Skin of body (tissue), 2 donors: ENCODE measurements around the genes DGKI, AKR1D1 and ZC3HAV1.

- RAMPAGE, long total RNA: no peak
Measured at GRCh38 chr7:137435401-137435770, 91.9 kb upstream of the PTN start.

DNA sequence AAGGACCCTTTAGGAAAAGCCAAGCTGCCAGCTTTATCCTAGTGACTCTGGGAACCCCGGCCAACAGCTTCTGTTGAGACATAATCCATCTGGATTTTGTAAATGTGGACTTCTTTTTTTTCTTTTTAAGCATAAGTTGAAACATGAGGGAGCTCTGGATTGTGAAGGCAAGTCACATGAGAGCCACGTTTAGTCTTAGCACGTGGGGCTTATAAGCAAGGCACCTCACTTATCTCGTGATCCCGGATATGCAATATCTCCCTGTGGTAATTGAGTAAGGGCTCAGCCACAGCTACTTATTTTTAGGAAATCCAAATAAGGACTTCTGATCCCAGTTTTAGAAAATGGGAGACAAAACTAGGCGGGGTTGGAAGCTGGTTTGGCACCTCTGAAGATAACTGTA is 111.2 kb upstream of the PTN start:
- RAMPAGE, long total RNA: no peak

DNA sequence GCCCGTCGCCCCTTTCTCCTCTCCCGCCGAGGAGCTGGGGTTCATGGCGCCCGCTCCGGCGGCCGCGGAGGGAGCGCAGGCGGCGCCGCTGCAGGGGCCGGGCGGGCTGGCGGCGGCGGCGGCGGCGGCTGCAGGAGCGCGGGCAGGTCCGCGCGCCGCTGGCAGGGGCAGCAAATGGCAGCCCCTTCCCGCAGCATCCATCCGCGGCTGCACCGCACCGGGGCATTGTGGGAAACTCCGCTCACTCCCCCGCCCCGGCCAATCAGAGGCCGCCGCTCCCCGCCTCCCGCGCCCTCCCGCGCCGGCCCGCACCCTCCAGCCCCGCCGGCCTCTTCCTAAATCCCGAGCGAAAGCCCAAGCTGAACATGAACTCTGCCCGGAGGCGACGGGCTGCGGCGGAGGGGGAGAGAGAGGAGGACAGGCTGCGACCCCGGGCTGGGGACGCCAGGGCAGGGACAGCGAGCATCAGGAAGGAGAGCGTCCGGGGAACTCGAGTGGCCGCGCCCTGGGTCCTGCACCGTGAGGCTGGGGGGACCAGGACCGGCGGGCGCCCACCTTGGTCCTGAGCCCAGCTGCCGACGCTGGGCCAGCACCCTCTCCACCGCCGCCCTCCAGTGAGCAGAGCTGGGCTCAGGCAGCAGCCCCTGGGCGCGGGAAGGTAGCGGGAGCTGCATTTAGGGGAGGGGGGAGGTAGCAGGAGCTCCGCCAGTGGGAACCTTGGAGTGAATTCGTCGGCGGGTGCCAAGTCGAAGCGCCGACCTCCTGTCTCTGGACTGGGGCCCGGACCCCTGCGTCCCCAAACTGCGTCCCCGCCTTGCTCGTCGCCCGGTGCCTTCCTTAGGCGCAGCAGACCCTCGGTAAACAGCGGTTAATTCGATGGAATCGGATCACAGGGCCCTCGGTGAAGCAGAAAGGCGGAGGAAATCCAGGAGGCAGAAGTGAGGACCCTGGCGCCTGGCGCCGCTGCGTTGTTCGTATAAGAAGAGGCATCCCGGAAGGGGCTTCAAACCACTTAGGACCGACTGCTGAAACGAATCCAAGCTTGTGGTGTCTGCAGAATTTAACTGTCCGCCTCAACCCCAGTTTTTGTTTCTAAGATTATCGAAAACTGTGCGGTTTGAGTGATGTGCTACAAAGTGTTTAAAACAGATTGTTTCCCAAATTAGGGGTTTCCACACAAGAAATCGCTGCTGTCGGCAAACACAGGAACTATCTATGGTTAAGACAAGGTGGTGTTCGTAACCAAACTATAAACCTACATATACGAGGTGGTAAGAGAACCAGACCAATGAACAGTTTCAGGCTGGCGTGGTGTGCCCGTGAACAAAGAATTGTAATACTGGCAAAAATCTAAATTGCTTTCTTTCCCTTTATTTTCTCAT is at the start of gene DGKI:
Gene DGKI, minus strand, starts transcription at position 313 of the 1,382 bp plus-strand sequence.
- RAMPAGE, long total RNA: no peak

GRCh38 chr7:137870842-137871668 is 24.3 kb upstream of the DGKI start:
- RAMPAGE, long total RNA: no peak

GRCh38 chr7:137879038-137880010 is 32.5 kb upstream of the DGKI start:
- RAMPAGE, long total RNA: no peak

DNA sequence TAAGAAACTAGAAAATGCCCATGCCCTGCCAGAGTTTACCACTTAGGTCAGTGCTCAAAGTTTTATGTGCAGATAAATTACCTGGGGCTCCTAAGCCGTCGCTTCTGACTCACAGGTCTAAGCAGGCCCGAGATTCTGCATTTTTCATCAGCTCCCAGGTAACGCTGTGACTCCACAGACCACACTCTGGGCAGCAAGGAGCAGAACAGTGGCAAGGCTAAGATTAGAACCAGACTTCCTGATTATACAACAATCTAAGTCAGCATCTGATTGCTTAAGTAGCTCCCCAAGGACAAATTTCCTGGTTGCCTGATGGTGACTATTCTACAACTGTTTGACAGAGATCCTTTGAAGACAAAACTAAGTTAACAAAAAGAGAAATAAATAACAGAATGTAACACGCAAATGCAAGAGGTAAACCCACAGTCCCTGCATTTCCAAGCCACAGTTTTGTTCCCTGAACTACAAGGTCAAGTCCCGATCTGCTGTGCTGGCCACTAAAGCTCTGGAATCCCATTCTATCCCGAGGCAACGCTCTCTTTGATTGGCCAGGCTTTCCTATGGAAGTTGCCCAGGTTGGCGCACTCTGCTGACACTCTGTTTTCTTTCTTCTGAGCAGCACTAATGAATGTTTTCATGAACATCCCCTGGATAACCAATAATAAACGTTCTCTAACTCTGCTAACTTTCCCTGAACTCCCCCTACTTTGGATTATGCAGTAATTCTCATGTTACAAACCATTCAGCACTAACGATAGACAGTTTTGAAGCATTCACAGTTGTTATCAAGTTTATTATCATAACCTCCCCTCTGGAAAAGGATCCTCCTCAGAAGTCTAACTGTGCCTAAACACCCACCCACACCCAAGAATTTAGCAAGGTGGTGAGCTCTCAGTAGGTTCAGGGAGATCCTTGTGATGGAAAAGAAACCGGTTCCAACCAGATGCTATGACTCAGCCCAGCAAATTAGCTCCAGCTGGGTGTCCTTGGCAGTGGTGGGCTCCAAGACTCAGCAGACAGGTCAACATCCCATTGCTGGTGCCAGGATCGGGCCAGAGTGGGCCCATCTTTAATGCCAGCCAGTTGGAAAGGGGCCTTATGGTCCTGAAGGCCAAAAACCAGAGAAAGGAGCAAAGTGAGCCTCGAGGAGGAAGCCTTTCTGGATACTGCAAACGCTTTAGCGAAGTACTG is 68.7 kb downstream of the CREB3L2 start:
- RAMPAGE, long total RNA: no peak

GRCh38 chr7:137975203-137975841 is 26.6 kb downstream of the CREB3L2 start:
- RAMPAGE, long total RNA: no peak

DNA sequence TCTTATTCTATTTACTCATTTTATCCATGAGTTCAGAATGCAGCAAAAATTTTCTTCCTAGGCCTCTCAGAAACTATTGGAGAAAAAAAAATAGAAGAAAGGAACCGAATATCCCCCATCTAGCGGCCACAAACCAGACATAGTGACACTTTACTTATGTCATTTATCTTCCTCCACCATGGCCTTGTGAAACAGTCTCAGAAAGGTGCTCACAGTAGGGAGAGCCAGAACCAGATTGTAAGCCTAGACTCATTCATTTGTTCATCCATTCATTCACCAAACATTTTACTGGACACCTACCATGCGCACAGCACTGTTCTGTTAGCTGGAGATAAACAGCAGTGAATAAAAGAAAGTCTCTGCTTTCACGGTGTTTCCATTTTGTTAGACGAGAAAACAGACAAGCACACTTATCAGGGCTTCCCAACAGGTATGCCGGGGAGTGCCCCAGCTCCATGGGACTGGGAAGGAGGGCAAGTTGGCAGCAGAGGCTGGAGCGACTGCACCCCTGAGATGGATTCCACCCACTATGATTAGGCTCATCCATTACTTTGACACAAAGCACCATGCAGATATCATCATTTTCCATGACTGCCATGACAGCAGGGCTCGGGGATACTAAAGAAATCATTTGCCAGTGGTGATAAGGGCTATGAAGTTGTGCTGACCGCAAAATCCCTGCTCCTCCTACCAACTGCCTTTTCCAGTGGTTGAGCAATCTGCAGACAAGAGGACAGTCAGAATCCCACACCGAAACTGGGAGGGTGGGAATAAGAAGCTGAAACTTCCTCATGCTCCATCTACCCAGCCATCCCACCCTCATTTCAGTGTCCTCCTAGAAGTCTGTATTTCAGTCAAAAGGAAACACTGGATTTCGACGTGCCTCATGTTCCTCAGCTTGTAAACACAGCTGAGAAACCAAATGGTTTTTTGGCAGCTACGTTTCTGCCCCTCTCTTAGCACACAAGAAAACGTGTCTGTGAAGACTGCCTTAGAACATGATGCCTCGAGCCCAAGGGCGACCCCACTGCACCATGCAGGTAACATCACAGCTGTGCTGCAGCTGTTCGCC is 15.6 kb downstream of the CREB3L2 start:
- RAMPAGE, long total RNA: no peak

GRCh38 chr7:138075803-138076563 is at the start of gene AKR1D1:
Gene AKR1D1, plus strand, starts transcription at chr7:138076459.
- RAMPAGE, long total RNA: no peak

- RAMPAGE, long total RNA: no peak
Measured at GRCh38 chr7:138125597-138125982, 49.3 kb downstream of the AKR1D1 start.

GRCh38 chr7:138169604-138170110 is 93.4 kb downstream of the AKR1D1 start:
- RAMPAGE, long total RNA: no peak

GRCh38 chr7:138316408-138316777 is 143.7 kb upstream of the TRIM24 start:
- RAMPAGE, long total RNA: no peak

- RAMPAGE, long total RNA: no peak
Measured at GRCh38 chr7:138342175-138342521, 117.9 kb upstream of the TRIM24 start.

GRCh38 chr7:138833847-138834667 is 36.1 kb upstream of the ATP6V0A4 start:
- RAMPAGE, long total RNA: no peak

- RAMPAGE, long total RNA: no peak
Measured at GRCh38 chr7:139041617-139042296, 5.9 kb upstream of the ZC3HAV1L start.

DNA sequence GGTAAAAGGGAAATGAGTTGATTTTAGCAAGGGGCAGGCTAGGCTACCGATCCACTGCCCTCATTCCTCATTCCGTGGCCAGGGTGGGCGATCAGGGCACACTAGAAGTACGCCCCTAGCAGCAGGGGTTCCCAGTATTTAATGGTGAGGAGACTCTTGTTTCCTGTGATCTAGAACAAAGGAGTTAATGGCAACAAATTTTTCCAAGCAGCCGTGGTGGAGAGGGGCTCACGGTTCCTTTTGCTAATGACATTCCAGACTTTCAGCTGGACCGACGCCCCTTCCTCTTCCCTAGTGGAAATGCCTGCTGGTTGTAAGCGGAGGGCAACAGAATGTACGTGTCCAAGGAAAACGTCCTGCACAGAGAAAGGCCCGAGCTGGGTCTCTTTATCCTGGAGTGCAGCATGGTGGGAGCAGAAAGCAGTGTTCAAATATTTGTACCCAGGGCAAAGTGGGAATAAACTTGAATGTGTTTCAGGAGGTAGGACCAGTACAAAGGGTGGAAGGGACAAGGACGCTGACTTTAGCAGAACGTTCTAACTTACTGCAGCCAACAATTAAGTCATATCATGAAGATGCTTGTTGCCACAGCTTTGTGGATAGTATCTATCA is 30.3 kb upstream of the ZC3HAV1L start:
- RAMPAGE, long total RNA: no peak

- RAMPAGE, long total RNA: no peak
Measured at GRCh38 chr7:139079708-139080464, 29.6 kb downstream of the ZC3HAV1 start.

DNA sequence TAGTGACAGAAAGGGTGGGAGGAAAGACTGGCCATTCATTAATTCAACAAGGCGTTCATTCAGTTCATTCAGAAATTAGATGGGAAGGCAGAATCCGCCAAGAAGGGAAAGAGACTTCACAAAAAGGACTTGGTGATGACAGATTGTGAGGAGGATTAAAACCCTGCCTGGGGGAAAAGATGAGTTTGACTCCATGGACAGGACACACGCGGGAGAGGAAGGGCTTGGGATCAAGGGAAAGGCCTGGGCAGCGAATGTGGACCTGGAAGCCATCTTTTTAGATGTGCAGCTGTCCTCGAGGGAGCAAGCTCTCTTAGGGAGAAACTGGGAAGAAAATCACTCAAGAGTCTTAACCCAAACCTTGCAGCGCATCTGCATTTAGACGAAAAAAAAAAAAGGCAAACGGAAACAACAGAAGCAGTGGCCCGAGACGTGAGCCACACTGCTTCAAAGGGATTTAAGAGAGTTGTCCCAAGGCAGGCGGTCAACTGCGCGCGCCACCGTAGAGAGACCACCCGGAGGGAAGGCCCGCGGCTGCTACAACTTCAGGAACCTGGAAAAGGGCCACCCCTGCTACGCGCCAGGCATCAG is 1.5 kb downstream of the ZC3HAV1 start:
- RAMPAGE, long total RNA: no peak

- RAMPAGE, long total RNA: no peak
Measured at GRCh38 chr7:139109165-139110136, at the start of gene ZC3HAV1. Gene ZC3HAV1, minus strand, starts transcription at chr7:139109720.

- RAMPAGE, long total RNA: no peak
Measured at GRCh38 chr7:139269041-139269713, 38.1 kb downstream of the UBN2 start.